Ureter (tissue), 1 donor: ENCODE measurements around a stretch of chr7.

GRCh38 chr7:155251633-155252758 lies 45.7 kb upstream of the INSIG1 start:
- PRO-cap = no peak

- PRO-cap = no peak
Observed at GRCh38 chr7:155253903-155254404, 43.7 kb upstream of the INSIG1 start.

GRCh38 chr7:155266362-155266825 lies 31.3 kb upstream of the INSIG1 start:
- PRO-cap = no peak

DNA sequence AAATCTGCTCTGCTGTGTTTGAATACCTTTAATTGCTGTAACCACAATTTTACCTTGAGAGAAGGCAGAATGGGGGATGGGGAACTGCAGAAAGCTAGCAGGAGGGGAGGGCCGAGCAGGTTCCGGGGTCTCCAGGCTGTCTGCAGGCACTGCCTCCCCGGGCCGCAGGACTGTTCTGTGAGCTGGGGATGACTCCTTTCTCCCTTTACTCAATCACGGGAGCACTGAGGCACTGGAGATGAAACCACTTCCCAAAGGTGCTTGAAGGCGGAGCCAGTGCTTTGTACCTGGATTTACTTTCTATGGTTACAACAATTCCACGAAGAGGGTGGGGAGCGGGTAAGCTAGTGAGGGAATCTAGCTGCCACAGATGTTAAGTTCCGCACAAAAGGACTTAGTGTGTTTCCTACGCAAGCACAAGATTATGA lies 20.6 kb upstream of the INSIG1 start:
- PRO-cap = no peak

DNA sequence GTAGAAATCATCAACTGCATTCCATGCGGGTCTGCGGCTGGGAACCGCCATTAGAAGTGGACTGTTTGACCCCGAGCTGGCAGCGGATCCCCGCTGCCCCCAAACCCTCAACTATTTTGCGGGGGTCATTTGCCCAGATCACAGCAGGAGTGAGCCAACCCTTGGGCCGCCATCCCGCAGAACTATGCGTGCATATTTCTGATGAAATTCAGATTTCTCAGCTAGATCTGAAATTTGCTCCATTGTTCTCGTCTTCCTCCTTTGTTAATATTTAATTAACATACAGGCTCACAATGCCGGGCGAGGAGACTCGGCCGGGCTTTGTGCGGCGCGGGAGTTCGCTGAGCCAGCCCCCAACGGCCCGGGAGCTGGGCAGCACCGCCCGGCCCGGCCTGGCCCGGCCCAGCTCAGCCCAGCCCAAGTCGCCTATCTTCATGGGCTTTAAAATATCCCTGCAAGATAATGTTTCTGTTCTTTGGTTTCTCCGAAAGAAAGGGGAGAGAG lies 2.1 kb downstream of the EN2 start:
- PRO-cap = no peak

DNA sequence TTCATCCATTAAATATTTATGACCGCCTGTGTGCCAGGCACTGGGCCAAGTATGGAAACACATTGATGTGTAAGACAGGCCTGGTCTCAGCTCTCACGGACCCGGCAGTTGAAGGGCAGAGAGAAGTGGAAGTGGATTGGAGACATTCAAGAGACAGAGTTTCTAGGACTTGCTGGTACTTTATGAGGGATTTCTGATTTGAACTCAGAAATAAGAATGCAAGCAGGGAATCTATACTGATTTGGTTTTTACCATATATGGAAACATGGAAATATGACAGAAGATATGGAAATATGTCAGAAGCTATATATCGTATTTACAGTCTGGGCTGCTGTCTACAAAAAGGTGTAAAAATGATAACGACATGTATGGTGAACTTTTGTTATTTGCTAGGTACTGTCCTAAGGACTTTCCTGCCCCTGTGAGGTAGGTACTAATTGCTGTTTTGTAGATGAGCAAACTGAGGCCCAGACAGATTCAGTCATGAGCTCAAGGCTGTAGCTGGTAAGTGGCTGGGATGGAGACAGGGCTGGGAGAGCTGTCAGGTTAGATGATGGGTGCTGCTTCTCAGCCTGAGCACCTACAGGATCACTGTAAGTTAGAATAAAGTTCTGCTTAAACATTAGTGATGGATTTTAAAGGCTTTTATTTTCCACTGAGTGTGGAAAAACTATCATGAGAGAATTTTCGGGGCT lies 82.0 kb downstream of the SHH start:
- PRO-cap = no peak

DNA sequence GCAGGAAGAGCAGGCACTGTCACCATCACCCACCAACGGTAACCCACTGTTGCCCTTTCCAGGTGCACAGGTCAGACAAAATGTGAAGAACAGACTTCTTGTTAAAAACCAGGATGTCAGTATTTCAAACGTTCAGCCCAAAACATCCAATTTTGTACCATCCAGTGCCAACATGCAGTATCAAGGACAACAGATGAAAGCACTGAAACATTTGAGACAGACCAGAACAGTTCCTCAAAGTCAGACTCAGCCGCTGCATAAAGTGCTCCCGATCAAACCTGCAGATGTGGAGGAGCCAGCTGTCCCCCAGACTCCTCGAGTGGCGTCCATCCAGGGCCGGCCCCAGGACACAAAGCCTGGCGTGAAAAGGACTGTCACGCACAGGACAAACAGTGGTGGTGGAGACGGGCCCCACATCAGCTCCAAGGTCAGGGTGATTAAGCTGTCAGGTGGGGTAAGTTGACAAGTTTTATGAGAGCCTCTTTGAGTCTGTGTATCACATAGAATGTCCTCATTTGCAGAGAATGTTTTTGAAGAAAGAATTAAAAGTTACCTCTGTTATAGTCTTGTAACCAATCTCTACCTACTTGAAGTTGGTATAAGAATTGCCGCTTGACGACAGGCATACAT lies 67.0 kb downstream of the SHH start:
- PRO-cap = no peak

DNA sequence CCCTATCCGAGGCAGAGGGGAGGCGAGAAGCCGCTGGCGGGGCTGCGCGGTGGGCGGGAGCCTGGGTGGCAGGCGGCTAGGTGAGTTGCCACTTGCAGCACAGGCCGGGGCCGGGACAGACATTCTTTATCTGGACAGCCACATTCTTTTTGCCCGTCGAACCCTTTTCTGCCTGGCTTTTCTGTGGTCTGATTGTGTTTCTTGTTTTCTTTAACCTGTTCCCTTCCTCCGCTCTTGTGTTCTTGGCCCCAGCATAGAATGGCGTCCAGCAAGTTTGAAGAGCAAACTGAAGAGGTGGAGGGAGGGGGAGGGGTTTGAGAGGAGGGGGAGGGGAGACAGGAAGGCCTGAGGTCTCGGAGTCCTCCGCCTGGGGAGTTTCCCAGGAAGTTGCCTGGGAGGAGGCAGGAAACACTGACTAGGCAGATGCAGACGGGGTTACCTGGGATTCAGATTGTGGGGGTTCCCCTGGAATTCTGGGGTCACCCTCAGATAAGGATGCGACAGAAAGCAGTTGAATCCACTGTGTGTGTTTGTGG lies 5.1 kb downstream of the SHH start:
- PRO-cap = no peak

GRCh38 chr7:155811540-155811939 lies 723 bp downstream of the SHH start:
- PRO-cap = no peak

DNA sequence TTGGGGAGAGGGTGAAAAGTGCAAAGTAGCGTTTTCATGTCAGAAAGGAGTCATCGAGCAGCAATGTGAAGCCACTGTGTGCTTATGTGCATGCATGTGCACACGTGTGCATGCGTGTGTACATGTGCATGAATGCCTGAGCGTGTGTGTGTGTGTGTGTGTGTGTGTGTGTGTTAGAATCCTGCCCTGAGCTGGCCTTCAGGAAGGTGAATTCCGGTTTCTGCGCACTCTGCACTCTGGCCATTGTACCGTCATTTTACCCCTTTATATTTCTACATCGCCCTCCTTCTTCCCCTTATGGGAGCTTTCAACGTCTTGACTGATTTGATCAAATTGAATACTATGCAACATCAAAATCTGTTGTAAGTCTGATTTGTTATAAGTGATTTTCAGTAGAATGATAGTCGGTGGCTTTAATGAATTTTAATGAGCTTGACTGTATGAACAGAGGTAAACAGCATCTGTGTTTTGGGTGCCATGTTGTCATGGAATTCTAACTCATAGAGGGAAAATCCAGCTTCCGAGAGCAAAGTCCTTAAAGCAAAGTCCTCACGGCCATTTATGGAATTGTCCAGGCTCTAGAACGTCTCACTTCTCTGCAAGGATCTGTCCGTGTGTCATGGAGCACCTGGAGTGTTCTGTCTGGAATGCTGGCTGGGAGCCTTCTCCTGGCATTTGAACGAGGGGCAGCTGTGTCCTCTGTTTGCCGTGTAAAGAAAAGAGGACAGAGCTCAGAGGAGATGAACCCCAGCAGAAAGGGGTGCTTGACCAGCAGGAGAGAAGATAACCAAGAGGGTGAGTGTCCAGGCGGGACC lies 148.7 kb upstream of the SHH start:
- PRO-cap = no peak

- PRO-cap = no peak
Observed at GRCh38 chr7:156608791-156609552, 31.6 kb upstream of the RNF32 start.

- PRO-cap = no peak
Observed at GRCh38 chr7:156659901-156660884, 19.6 kb downstream of the RNF32 start.

- PRO-cap = no peak
Observed at GRCh38 chr7:156835617-156836376, 57.2 kb downstream of the LMBR1 start.

GRCh38 chr7:156873279-156873770 lies 19.7 kb downstream of the LMBR1 start:
- PRO-cap = no peak

DNA sequence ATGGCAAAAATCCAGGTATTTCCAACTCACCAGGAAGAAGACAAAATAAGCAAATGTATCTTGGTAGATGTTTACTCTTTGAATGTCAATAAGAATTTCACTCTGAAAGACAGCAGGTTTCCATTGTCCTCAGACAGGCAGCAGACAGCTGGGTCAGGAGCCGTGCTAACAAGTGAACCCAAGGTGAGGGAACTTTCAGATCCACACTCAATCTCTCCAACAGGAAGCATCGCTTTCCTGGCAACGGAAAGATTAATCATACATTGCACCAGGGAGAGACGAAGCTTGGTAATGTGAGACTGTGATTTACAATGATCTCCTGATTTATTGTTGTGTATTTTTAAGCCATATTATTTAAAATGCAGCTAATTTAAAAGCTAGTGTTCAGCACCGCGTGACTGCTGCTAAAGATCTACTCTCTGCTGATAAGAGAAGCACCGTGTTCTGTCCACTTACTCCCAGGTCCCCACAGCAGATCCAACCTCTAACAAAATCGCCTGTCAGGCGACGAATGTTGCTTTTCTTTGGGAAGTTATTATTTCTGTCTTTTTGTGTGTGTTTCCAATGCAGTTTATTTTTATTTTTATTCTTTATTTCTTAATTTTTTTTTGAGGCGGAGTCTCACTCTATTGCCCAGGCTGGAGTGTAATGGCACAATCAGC lies 17.4 kb upstream of the NOM1 start:
- PRO-cap = no peak

DNA sequence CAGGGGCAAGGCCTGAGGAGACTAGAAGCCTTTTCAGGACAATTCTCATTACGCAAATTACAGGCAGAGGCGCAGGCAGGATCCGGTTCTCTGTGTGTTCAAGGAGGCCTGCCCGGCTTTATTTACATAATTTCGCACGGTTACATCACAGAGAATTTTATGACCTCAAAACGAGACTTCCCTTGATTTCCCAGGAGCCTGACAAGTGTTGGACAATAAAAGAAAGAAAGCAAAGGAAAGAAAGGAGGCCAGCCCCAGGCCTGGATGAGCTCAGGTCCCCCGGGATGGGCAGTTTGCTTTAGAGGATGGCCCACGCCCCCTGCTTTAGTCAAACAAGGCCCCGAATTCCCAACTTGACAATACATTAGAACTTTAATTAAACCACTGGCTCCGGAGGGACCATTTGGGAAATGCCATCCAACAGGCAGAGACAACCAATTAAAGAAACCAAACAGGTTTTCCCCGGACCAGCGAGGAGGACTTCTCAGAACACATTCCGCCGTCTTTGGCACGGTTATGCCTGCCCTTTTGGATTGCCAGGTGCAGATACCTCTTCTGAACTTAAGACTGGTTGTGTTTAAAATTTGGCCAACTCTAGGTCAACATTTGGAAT lies 2.9 kb downstream of the MNX1 start:
- PRO-cap = no peak

- PRO-cap = no peak
Observed at GRCh38 chr7:157158071-157158738, 19.5 kb downstream of the UBE3C start.

DNA sequence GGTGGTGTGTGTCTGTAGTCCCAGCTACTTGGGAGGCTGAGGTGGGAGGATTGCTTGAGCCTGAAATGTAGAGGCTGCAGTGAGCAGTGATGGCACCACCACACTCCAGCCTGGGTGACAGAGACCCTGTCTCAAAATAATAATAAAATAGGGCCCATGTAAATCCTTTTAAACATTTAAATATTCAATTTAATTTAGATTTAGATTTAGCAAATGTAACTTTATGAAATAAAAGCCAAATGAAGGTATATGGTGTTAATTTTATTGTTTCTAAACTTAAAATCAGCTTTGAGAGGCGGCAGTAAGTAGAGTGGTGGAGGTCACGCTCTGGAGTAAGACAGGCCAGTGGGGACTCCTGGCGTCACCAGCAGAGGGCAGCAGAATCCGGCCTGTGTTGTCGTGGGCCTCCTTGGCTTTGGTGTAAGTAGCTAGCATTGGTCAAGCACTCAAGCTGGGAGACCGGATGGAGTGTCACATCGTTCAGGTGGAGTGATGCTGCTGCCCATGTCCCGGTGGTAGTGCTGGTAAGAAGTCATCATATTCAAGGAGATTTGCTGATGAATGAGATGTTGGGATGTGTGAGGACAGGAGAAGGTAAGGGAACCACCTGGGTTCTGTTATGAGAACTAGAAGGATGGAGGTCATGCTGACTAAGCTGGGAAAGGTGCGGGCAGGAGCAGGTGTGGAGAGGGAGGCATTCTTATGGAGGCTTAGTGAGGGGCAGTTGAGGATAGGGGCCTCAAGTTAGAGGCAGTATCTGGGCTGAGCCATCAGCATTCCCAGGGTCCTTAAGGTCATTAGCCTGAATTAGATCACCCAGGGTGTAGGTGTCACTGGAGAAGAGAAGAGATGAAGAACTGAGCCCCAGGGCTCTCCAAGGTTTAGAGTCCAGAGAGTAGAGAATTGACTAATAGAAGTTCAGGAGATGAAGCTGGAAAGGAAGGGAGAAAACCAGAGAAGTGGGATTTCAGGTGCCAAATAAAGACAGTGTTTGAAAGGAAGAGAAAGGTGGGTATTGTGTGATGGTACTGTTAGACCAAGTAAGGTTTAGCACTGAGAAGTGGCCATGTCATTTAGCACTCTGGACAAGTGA lies 98.5 kb upstream of the DNAJB6 start:
- PRO-cap = no peak

GRCh38 chr7:157337213-157337815 lies 510 bp downstream of the DNAJB6 start:
- PRO-cap = bidirectional peak, plus-strand start at chr7:157337486, minus-strand start at chr7:157337411

GRCh38 chr7:157354625-157355167 lies 17.9 kb downstream of the DNAJB6 start:
- PRO-cap = no peak